Endothelial cell of umbilical vein (primary cell): Measurements from ENCODE around the genes KLC1, RD3L and SIVA1.

DNA sequence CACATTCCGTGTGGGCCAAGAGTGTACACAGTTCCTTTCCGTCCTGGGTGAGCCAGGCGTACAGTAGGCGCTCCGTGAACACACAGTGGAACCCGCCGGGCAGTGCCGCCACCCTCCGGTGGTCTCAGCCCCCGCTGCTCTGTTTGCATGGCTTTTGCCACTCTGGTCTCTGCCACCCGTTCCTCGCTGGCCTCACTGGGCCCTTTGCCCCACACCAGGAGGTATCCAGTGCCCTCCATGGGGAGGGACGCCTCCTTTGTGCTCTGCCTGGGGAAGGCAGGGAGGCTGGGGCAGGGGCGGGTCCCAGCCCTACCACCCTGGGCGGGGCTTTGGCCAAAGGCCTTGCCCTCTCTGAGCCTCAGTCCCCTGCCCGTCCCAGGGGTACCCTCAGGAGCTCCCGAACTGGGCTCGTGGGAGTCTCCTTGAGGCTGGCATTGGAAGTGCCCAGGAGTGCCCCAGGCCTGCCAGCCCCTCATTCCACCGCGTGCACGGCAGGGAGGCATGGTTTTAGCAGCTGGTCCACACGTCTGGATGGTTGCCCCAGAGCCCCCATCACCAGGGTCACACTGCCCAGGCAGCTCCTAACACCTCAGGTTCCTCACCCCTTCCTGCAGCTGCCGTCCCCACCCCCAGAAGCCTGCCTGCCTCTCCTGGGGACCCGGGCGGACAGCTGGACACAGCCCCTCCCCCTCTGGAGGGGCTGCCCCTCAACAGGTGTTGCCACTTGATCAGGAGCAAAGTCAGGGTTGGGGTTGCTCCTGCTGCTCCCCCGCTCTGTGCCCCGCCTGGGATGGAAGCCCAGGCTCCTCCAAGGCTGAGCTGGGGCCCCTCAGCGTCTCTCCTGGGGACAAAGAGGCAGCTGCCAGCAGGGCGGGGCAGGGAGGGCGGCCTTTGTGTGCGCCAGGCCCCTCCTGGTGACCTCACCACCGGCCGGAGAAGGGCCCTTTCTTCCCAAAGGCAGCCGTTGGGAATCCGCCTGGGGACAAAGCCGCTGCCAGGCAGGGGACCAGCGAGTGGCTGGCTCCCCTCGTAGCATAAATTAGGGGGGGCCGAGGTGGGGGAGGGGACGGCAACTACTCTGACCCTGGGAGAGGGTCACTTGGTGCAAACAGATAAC, 13.4 kb downstream of the TRMT61A start:
- PRO-cap: no peak
CAGE:
- cytosol, long polyA minus RNA: no peak
- cytosol, long polyA plus RNA: no peak
- long polyA plus RNA: no peak
- nucleus, long polyA minus RNA: no peak
- nucleus, long polyA plus RNA: no peak

DNA sequence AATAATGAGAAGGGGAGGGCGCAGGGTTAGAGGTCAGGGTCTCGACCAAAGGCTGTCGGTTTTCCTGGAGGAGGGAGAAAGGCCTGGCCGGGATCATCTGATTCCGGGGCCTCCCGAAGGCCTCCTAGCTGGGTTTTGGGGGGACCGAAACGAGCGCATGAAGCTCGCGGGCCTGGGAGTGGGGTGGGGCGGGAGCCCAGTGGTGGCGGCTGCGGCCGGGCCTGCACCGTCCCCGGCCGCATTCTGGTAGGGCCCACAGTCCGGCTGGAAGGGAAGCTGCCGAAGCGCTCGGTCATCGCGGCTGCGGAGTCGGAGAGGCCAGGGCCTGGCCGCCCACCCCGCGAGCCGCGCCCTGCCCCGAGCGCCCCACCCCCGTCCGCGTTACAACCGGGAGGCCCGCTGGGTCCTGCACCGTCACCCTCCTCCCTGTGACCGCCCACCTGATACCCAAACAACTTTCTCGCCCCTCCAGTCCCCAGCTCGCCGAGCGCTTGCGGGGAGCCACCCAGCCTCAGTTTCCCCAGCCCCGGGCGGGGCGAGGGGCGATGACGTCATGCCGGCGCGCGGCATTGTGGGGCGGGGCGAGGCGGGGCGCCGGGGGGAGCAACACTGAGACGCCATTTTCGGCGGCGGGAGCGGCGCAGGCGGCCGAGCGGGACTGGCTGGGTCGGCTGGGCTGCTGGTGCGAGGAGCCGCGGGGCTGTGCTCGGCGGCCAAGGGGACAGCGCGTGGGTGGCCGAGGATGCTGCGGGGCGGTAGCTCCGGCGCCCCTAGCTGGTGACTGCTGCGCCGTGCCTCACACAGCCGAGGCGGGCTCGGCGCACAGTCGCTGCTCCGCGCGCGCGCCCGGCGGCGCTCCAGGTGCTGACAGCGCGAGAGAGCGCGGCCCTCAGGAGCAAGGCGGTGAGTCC, at the start of gene KLC1:
TSS of gene KLC1 (plus strand) at position 620 of the 911 bp plus-strand sequence.
- PRO-cap: bidirectional peak, plus-strand start at position 177 of the sequence, minus-strand start at position 245 of the sequence; bidirectional peak, plus-strand start at position 620 of the sequence, minus-strand start at position 547 of the sequence
CAGE:
- cytosol, long polyA minus RNA: start-site peak on the plus strand centred at position 613 of the sequence, 33 bp wide, 107 reads
- cytosol, long polyA plus RNA: start-site peak on the plus strand centred at position 620 of the sequence, 49 bp wide, 523 and 629 reads in 2 replicates
- long polyA plus RNA: start-site peak on the plus strand centred at position 621 of the sequence, 48 bp wide, 1,160 and 399 reads in 2 replicates
- nucleus, long polyA minus RNA: start-site peak on the plus strand centred at position 613 of the sequence, 58 bp wide, 1,695 reads
- nucleus, long polyA plus RNA: start-site peak on the plus strand centred at position 622 of the sequence, 52 bp wide, 677 and 737 reads in 2 replicates

DNA sequence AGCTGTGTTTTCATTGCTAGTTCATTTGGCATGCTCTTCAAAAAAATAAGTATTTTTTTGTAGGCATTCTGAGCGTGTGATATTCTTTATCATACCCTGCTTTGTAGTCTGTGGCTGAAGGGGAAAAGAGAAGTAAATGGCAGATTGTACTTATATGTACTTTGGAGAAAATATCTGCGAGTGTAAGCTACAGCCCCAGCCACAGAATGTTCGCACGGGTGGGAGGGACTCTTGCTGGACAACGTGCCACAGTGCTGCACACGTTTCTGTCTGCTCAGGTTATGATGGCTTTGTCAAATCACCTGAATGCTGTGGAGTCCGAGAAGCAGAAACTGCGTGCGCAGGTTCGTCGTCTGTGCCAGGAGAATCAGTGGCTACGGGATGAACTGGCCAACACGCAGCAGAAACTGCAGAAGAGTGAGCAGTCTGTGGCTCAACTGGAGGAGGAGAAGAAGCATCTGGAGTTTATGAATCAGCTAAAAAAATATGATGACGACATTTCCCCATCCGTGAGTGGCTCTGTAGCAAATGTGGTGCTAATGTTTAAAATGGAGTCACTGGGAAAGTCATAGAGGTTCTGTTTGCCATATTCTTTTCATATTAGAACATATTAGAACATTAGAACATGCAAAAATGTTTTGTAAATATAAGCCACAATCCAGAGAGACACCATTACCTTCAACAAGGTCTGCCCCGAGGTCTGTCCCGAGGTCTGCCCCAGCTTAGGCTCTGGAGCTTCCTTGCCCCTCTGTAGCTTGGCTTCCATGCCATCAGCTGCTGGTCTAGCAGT, 28.5 kb downstream of the KLC1 start:
- PRO-cap: no peak
CAGE:
- cytosol, long polyA minus RNA: no peak
- cytosol, long polyA plus RNA: no peak
- long polyA plus RNA: no peak
- nucleus, long polyA minus RNA: no peak
- nucleus, long polyA plus RNA: no peak

DNA sequence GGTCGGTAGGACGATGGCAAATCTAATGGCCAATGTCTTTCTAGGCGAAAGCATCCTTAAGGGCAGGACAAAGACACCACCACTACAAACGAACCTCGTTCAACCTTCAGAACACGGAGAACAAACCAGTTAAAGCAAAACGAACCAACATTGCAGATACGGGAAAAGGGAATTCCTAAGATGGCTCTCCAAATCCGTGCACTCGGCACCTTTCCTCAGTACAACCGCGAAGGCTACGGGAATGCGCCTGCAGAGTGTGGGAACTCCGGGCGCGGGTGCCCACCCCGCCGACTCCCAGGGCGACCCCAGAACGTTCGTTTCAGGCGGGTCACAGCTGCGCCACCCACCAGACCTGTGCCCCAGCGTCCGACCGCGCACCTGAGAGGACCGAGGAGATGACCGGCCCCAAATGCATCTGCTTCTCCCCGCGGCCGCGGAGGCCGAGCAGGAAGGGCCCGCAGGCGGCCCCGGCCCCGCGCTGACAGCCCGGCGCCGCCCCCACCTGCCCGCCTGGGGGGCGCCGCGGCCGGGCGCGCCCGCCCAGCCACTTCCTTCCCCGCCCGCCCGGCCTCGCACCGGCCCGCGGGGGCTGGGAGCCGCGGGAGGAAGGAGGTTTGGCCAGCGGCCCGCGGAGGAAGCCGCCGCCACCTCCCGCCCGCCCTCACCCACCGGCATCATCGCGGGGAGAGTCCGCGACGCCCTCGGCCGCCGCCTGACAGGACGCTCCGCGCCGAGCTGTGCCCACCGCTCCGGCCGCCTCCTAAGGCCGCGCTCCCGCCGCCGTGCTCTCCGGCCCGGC, 546 bp downstream of the PPP1R13B start:
- PRO-cap: no peak
CAGE:
- cytosol, long polyA minus RNA: start-site peak on the minus strand centred at position 473 of the sequence, 63 bp wide, 12 reads
- cytosol, long polyA plus RNA: no peak
- long polyA plus RNA: no peak
- nucleus, long polyA minus RNA: start-site peak on the minus strand centred at position 702 of the sequence, 11 bp wide, 25 reads
- nucleus, long polyA plus RNA: start-site peak on the minus strand centred at position 736 of the sequence, 121 bp wide, 17 and 18 reads in 2 replicates

DNA sequence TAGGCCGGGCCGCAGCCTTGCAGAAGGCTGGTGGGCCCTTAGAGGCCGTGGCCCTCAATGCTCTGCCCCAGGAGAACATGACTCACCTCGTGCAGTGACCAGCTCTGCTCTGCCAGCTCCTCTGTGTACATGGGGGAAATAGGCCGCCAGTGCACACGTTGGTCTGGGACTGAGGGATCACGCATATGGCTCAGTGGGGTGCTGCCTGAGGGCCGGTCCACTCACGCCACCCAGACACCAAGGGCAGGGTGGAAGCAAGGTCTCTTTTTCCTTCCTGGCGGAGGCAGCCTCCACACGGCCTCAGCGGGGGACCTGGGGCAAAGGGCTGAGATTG, 32.1 kb downstream of the ATP5MJ start:
- PRO-cap: no peak
CAGE:
- cytosol, long polyA minus RNA: no peak
- cytosol, long polyA plus RNA: no peak
- long polyA plus RNA: no peak
- nucleus, long polyA minus RNA: no peak
- nucleus, long polyA plus RNA: no peak

DNA sequence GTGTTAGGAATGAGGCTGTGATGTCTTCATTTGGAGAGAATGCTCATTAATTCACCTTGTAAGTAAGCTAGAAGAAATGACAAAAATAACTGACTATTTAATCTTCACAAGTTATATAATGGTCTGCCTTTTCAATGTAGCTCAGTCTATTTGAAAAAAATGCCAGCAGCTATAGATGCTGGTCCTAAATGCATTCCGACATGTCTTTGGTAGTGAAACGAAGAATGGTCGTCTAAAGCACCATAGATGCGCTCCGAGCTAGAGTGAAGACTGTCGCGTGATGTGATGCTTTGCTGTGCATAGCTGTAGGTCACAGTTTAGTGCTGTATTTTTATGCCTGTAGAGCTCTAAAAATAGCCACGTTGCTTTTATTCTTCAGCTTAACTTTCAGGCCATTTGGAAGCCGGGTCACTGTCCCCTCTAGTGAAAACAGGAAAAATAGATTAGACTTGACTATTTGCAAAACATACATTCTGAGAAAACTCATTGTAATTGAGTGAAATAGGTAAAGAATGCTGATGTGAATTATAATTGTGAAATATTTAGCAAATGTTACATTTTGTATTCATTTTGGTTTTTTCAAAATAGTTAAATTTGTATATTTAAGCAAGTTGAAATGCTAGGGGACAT, at the start of gene RD3L:
TSS of gene RD3L (minus strand) at position 272 of the 630 bp plus-strand sequence.
- PRO-cap: no peak
CAGE:
- cytosol, long polyA minus RNA: no peak
- cytosol, long polyA plus RNA: no peak
- long polyA plus RNA: no peak
- nucleus, long polyA minus RNA: no peak
- nucleus, long polyA plus RNA: no peak

- PRO-cap: no peak
CAGE:
- cytosol, long polyA minus RNA: no peak
- cytosol, long polyA plus RNA: no peak
- long polyA plus RNA: no peak
- nucleus, long polyA minus RNA: no peak
- nucleus, long polyA plus RNA: no peak
Measured at GRCh38 chr14:104113975-104114623, 24.3 kb upstream of the KIF26A start.

- PRO-cap: no peak
CAGE:
- cytosol, long polyA minus RNA: no peak
- cytosol, long polyA plus RNA: no peak
- long polyA plus RNA: no peak
- nucleus, long polyA minus RNA: no peak
- nucleus, long polyA plus RNA: no peak
Measured at GRCh38 chr14:104281501-104282261, 143.3 kb downstream of the KIF26A start.

DNA sequence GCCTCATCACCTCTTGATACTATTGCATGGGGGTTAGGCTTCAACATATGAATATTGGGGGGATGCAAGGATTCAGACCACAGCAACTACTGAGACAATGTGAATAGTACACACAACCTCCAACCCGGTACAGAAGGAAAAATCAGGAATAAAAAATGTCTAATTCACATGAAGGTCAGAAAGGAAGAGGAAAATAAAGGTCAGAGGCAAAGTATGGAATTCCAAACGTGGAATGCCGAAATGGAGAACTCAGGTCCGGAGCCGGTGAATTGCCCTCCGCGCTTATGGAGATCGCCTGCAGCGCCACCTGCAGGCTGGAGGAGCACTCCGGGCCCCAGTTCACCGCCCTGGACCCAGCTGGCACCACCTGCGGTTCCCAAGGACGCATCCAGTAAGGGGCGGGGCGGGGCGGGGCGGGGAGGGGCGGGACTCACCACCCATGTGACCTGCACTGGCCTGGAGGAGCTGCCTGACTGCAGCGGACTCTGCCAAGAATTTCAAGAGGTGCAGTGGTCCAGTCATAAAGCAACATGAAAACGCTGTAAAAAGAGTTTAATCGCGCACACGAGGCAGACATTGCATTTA, 203.5 kb downstream of the KIF26A start:
- PRO-cap: no peak
CAGE:
- cytosol, long polyA minus RNA: no peak
- cytosol, long polyA plus RNA: no peak
- long polyA plus RNA: no peak
- nucleus, long polyA minus RNA: no peak
- nucleus, long polyA plus RNA: no peak

DNA sequence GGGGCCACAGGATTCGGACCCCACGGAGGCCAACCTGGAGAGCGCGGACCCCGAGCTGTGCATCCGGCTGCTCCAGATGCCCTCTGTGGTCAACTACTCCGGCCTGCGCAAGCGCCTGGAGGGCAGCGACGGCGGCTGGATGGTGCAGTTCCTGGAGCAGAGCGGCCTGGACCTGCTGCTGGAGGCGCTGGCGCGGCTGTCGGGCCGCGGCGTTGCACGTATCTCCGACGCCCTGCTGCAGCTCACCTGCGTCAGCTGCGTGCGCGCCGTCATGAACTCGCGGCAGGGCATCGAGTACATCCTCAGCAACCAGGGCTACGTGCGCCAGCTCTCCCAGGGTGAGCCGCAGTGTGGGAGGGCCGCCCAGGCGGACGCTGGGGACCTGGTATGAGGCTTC, 12.0 kb downstream of the INF2 start:
- PRO-cap: no peak
CAGE:
- cytosol, long polyA minus RNA: no peak
- cytosol, long polyA plus RNA: no peak
- long polyA plus RNA: no peak
- nucleus, long polyA minus RNA: no peak
- nucleus, long polyA plus RNA: no peak

- PRO-cap: no peak
CAGE:
- cytosol, long polyA minus RNA: no peak
- cytosol, long polyA plus RNA: no peak
- long polyA plus RNA: no peak
- nucleus, long polyA minus RNA: no peak
- nucleus, long polyA plus RNA: no peak
Measured at GRCh38 chr14:104712710-104713142, 11.3 kb upstream of the ADSS1 start.

GRCh38 chr14:104751999-104752410, 942 bp upstream of the SIVA1 start:
- PRO-cap: no peak
CAGE:
- cytosol, long polyA minus RNA: no peak
- cytosol, long polyA plus RNA: no peak
- long polyA plus RNA: no peak
- nucleus, long polyA minus RNA: no peak
- nucleus, long polyA plus RNA: no peak

DNA sequence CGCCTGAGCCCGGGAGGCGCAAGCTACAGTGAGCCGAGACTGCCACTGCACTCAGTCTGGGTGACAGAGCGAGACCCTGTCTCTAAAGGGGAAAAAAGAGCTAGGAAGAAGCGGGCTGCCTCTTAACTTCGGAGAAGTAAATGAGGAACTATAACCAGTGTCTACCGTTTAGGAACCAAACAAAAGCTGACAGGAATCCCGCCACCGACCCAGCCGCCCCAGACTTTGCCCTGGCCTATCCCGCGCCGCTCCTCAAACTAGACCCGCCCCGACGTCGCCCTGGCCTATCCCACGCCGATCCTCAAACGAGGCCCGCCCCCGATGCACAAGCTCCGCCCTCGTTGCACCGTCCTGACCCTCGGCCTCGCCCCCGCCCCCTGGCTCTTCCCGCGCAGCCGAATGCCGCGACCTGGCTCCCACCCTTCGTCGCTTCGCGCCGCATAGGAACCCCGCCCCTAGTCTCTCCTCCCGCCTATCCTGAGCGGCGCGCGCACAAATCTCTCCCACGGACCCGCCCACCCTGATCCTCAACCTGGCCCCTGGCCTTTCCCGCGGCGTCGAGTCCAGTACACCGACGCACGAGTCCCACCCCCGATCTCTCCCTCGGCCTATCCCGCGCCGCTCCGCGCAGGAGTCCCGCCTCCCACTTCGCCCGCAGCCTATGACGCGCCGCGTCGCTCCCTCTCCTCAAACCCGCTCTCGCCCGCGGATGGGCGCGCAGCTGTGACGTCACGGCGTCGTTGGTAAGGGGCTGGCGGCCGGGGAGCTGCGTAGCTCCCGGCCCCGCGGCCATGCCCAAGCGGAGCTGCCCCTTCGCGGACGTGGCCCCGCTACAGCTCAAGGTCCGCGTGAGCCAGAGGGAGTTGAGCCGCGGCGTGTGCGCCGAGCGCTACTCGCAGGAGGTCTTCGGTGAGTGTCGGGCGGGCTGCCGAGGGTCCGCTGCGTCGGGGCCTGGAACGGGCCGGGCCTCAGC, at the start of gene SIVA1:
TSS of gene SIVA1 (plus strand) at position 737 of the 973 bp plus-strand sequence.
- PRO-cap: unidirectional peak, minus-strand start at position 227 of the sequence; unidirectional peak, minus-strand start at position 259 of the sequence; bidirectional peak, plus-strand start at position 724 of the sequence, minus-strand start at position 415 of the sequence
CAGE:
- cytosol, long polyA minus RNA: start-site peak on the plus strand centred at position 769 of the sequence, 19 bp wide, 244 reads
- cytosol, long polyA plus RNA: start-site peak on the plus strand centred at position 762 of the sequence, 82 bp wide, 1,768 and 2,121 reads in 2 replicates
- long polyA plus RNA: start-site peak on the plus strand centred at position 760 of the sequence, 79 bp wide, 3,756 and 3,068 reads in 2 replicates
- nucleus, long polyA minus RNA: no peak
- nucleus, long polyA plus RNA: start-site peak on the plus strand centred at position 756 of the sequence, 75 bp wide, 527 and 621 reads in 2 replicates

DNA sequence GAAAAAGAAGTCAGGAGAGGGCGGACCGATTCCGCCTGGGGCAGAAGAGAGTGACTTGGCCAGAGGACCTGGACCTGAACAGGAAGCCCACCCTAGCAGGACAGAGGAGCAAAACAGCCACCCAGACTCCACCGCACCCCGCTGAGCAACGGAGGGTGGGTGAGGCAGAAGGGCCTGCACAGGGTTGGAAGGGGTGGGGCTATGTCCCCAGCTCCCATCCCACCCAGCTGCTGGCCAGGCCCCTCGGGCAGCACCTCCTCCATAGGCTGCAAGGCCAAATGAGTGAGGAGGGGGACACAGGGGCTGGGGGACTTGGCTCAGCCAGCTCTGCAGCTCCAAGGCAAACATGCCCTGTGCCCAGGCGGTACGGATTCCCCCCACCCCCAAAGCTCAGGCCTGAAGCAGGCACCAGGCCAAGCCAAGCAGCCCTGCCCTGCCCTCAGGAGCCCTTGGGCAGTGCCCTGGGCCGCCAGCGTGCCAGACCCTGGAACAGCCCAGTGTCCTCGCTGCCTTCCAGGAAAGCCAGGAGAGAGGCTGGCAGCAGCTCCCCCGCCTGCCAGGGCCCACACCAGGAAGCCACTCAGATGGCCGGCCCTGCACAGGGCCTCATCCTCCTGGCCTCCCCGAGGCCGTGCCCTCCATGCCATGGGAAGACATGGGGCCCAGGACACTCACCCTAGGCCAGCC, 3.6 kb downstream of the AKT1 start:
- PRO-cap: no peak
CAGE:
- cytosol, long polyA minus RNA: no peak
- cytosol, long polyA plus RNA: no peak
- long polyA plus RNA: no peak
- nucleus, long polyA minus RNA: no peak
- nucleus, long polyA plus RNA: no peak

GRCh38 chr14:104792481-104792963, 3.0 kb downstream of the AKT1 start:
- PRO-cap: no peak
CAGE:
- cytosol, long polyA minus RNA: no peak
- cytosol, long polyA plus RNA: no peak
- long polyA plus RNA: start-site peak on the minus strand at chr14:104792612-104792722, 32 and 20 reads in 2 replicates
- nucleus, long polyA minus RNA: start-site peak on the minus strand at chr14:104792509-104793226, 39 reads
- nucleus, long polyA plus RNA: no peak

DNA sequence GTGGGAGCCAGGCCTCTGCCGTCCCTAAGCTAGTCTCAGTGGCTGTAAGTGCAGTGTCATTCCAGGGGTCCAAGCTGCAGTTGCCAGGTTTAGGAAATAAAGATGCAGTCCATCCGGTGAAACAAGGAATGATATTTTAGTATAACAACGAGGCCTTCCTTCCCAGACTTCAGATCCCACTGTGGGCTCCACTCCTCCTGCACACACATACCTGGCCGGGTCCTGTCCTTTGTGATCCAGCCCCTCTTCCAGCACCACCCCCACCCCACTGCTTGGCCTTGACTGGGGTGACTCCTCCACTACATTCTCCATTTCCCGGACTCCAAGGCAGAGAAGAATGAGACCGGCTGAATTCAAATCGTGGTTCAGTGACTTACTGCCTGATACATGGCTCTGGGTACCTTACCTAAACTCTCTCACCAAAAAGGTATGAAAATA, 1.8 kb upstream of the ZBTB42 start:
- PRO-cap: no peak
CAGE:
- cytosol, long polyA minus RNA: no peak
- cytosol, long polyA plus RNA: no peak
- long polyA plus RNA: no peak
- nucleus, long polyA minus RNA: no peak
- nucleus, long polyA plus RNA: no peak

DNA sequence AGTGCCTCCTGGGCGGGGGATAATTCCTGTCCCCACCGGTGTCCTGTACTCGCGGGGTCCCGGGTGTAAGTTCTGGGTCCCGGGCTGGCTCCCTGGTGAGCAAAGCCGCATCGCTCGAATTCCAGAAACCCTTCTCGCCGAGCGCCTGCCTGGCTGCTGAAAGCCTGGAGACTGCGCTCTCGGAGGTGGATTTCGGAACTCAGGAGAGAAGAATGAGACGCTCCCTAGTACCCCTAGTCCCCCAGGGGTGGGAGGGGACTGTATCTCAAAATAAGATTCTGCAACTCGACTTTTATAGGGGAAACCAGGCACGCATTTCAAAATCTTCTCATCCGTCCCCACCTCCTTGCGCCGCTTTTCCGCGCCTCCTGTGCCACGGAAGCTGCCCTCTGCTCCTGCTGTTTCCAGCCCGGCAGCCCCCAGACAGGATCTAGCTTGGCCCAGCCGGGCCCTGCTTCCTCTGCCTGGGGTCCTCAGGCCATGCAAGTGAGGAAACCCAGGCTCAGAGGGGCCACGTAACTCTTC, 21.0 kb upstream of the CEP170B start:
- PRO-cap: no peak
CAGE:
- cytosol, long polyA minus RNA: no peak
- cytosol, long polyA plus RNA: no peak
- long polyA plus RNA: no peak
- nucleus, long polyA minus RNA: no peak
- nucleus, long polyA plus RNA: no peak

GRCh38 chr14:104939531-104940455, 15.1 kb downstream of the PLD4 start:
- PRO-cap: no peak
CAGE:
- cytosol, long polyA minus RNA: no peak
- cytosol, long polyA plus RNA: no peak
- long polyA plus RNA: no peak
- nucleus, long polyA minus RNA: no peak
- nucleus, long polyA plus RNA: no peak

DNA sequence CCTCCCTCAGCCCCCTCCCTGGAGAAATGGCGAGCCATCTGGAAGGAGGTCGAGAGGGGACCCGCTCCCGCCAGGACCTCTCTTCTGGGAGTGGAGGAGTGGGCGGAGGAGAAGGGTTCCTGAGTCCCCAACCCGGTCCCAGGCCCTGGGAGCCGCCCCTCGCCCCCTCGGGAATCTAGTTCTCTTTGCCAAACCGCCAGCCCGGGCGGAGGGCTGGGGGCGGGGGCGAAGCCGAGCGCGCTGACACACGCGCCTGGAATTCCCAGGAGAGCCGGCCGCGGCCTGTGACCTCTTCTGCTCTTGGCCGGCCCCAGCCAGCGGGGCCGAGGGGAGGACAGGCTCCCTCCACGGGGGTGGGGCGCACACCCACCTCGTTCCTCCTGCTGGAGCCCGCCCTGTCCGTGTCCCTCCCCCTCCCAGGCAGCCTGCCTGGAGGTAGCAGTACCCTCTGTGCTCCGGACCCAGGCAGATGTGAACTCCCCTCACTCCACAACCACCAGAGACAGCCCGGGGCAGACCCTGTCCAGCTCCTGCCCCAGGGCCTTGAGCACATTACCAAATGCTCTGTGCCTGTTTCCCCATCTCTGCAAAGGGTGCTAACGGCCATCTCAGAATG, 23.0 kb upstream of the GPR132 start:
- PRO-cap: no peak
CAGE:
- cytosol, long polyA minus RNA: no peak
- cytosol, long polyA plus RNA: no peak
- long polyA plus RNA: no peak
- nucleus, long polyA minus RNA: no peak
- nucleus, long polyA plus RNA: no peak

- PRO-cap: no peak
CAGE:
- cytosol, long polyA minus RNA: no peak
- cytosol, long polyA plus RNA: no peak
- long polyA plus RNA: no peak
- nucleus, long polyA minus RNA: no peak
- nucleus, long polyA plus RNA: no peak
Measured at GRCh38 chr14:105148060-105148439, 20.5 kb downstream of the JAG2 start.